ENCODE data around the genes C7orf25, HECW1 and COA1.

GRCh38 chr7:40469922-40470546, 335.2 kb downstream of the SUGCT start:
- PRO-cap = no peak

GRCh38 chr7:41149385-41149937, 553.4 kb downstream of the INHBA start:
- PRO-cap = no peak

- PRO-cap = no peak
Measured at GRCh38 chr7:41414297-41414678, 288.6 kb downstream of the INHBA start.

DNA sequence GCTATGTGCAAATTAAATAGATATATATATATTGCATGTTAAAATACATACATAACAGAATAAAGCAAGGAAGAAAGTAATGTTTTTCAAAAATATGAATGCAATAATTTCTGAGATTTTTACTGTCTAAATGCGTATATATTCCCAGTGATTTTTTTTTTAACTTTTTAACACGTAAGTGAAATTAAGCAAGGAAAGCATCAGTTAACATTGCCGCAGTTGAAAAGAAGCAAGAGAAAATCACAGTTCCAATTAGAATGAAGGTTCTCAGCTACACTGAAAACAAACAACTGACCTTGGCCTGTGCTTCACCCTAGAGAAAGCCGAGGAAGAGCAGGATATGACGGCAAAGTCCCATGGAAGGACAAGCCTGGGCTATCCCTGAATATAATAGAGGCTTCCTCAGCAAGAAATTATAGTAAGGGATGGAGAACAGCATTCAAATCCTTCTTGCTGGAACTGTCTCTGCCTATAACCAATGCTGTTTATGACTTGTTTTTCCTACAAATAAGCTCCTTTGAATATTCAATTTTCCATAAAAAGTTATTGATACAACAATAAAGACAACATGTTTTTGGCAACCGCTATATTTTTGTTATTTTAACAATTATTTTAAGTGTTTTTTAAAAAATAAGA, 82.9 kb upstream of the INHBA start:
- PRO-cap = no peak

GRCh38 chr7:41881557-41882213, 178.8 kb upstream of the INHBA start:
- PRO-cap = no peak

- PRO-cap = no peak
Measured at GRCh38 chr7:41916316-41917183, 213.7 kb upstream of the INHBA start.

GRCh38 chr7:41942804-41943023, 239.8 kb upstream of the INHBA start:
- PRO-cap = unidirectional peak, plus-strand start at chr7:41942932

DNA sequence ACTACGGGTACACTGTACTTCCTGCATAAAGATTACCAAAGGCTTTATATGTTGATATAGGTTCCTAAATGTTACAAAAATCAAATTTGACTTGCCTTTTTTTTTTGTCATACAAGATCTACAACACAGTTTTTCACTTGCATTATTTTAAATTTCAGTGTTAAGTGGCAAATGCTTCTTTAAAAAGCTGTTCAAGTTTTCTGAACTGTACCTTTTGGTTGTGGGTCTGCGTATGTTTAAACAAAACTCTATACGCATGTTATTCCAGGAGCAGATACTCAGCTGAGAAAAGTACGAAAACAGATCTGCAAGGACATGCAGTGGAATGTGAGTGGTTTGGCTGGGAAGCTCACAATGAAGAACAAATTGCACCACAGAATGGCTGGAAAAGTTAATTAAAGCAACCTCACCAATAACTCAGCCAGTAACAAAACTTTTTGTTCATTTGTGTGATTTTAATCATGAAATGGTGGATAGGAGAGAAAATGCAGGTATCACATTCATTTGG, 17.6 kb downstream of the GLI3 start:
- PRO-cap = no peak

DNA sequence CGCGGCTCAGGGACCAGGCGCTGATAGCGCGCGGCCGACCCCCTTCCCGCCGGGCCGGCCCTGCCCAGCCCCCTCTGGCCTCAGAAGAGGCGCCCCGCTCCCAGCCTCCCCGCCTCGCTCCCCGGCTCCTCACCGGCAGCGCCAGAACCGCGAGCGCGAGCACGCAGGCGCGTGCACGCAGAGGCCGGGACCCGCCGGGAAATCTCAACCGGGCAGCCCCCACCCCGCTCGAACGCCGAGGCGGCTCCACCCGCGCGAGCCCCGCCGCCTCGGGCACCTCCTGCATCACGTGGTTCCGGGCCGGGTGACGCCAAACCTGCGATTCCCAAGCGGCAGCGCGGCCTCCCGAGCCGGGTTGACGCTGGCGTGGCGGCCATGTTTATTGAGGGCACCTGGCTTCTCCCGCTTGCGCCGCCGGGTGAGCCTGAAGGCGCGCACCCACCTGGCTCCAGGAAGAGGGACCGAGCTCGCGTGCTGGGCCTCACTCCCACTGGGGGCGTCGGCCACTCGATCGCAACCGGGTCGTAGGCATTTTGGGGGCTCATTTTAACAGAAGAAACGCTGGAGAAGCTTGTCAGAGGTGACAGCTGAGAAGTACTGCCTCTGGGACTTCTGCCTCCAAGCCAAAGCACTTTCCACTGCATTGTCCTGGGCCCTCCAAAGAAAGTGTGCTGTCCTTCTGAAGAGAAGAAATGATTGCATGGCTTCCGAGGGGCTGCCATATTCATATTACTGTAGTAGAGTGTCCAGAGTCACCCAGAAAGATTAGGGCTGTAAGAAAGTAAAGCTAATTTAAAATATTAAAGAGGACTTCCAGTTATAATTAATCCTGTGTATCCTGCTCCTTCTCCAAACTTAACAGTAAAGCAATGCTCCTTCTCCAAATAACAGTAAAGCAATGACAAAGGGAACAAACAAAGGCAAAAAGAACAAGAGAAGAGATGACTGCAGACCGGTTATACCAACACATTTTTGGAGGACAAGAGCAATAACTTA, at the start of gene C7orf25:
TSS of gene C7orf25 (minus strand) at position 289 of the 996 bp plus-strand sequence.
- PRO-cap = bidirectional peak, plus-strand start at position 451 of the sequence, minus-strand start at position 134 of the sequence

DNA sequence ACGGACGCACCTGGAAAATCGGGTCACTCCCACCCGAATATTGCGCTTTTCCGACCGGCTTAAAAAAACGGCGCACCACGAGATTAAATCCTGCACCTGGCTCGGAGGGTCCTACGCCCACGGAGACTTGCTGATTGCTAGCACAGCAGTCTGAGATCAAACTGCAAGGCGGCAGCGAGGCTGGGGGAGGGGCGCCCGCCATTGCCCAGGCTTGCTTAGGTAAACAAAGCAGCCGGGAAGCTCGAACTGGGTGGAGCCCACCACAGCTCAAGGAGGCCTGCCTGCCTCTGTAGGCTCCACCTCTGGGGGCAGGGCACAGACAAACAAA, 53.1 kb upstream of the HECW1 start:
- PRO-cap = no peak

DNA sequence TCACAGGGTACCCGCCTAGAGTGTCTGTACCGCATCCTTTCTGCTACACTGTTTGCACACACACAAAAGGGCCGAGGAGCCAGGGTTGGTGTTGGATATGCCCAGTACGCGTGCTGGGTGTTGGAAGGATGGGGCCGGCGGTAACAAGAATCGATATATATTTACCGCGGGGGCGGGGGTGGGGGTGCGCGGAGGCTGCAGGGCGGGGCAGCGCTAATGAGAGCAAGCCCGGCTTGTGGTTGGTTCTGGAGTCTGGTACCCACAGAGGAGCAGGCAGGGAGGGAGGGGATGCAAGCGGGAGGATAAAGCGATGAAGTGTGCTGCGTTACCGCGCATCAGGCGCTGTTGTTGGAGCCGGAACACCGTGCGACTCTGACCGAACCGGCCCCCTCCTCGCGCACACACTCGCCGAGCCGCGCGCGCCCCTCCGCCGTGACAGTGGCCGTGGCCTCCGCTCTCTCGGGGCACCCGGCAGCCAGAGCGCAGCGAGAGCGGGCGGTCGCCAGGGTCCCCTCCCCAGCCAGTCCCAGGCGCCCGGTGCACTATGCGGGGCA, at the start of gene HECW1:
TSS of gene HECW1 (plus strand) at position 333 of the 554 bp plus-strand sequence.
- PRO-cap = no peak

- PRO-cap = no peak
Measured at GRCh38 chr7:43585491-43586034, 2.7 kb downstream of the STK17A start.

DNA sequence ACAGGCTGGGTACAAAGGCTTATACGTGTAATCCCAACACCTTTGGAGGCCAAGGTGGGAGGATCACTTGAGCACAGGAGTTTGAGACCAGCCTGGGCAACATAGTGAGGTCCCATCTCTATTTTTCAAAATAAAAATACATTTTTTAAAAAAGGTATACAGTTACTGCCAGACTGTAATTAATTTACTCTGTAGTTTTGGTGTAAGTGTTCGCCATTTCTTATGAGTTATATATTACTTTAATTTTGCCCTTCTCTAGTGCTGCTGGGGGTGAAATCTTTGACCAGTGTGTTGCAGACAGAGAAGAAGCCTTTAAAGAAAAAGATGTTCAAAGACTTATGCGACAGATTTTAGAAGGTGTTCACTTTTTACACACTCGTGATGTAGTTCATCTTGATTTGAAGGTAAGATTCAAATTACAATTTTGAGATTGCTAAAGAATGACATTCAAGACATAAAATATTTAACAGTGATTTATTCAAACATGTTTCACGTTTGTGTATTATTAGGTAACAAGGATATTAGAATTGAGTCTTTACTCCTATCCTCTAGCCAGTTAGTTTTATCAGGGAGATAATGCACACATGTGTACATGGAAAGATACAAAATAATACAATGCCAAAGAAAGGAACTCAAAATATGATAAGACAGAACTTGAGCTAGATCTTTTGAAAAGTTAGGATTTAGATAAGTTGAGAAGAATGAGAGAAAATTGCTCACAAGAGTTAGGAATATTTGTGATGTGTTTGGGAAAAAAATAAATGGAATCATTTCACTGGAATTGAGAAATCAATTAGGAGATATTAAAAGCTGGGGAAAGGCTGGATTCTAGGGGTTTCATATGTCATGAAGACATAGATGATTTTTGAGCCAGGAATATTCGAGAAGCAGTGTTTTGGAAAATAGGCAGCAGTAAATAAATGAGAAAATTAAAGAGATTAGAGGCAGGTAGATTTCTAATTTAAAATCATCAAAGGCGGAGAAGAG, 25.4 kb downstream of the STK17A start:
- PRO-cap = no peak

GRCh38 chr7:43609063-43609988, 26.4 kb downstream of the STK17A start:
- PRO-cap = no peak

DNA sequence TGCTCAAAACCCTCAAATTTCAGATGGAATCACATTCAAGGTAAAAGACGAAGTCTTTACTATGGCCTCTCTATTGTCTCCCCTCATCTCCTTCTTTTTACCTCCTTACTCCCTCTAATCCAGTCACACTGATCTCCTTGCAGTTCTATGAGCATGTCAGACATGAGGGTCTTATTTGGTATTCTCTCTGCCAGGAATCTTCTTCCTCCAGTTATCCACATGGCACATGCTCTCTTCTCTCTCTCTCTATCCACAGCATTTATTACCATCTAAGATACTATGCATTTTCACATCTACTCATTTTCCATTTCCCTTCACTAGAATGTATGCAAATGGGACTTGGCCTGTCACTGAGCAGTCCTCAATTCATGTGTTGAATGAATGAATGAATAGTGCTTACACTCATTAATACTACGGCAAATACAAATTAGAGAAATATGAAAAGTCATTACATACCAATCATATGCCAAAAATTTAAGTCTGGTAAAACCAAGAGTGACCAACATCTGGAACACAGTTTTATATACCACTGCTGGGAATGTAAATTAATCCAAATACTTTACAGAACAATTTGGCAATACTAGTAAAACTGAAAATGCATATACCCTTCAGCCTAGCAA, 34.0 kb downstream of the COA1 start:
- PRO-cap = no peak

DNA sequence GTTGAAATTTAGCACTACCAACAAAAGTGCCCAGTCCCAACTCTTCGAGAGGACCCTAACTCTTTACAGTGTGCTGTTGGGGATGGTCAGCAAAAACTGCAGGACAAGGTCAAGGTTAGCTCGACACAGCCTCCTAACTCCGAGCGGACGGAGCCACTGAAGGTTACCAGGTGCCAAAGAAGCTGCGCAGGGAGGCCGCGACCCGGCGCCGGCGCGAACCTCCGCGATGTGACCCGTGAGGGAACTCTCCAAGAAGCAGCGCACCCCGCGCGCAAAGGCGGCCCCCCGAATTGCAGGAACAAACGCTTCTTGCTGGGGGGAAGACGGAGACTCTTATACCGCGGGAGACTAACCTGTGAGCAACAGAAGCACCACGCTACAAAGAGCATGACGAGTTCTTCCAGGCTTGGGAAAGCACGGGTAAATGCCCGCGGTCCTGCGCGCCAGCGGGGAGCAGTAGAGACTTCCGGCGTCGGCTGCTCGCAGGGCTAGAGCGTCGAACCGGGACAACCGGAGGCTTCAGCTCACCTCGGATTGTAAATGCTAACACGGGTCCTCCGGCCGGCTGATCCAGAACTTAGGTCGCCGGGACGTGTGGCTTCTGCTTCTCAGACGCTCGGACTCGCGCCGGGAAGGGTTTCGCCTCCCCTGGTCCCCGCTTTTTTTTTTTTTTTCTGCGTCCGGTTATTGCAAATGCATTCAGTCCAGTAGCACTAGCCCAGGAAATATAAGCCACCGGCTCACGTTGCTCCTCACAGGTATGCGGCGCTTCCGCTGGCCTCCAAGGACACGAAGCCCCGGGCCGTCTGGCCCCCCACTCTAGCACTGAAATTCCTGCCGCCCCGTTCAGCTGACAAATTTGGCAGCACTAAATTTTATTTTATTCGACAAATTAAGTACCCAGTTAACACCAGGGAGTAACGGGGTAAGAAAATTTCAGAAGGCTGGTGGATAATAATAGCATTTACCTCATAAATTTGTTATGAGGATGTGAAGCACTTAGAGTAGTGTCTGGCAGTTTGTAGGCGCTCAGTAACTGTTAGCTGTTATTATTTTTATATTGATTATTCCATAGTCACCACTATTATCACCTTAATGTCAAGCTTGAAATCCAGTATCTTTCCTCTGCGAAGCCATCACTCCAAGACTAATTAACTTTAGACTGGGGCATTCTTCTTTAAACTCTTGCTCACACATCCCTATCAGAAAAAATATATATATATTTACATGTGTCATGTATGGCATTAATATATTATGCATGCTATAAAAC, at the start of gene COA1:
TSS of gene COA1 (minus strand) at position 448 of the 1,270 bp plus-strand sequence.
- PRO-cap = bidirectional peak, plus-strand start at position 537 of the sequence, minus-strand start at position 416 of the sequence; bidirectional peak, plus-strand start at position 763 of the sequence, minus-strand start at position 762 of the sequence

- PRO-cap = no peak
Measured at GRCh38 chr7:43790999-43791579, 32.6 kb downstream of the BLVRA start.

- PRO-cap = no peak
Measured at GRCh38 chr7:43867971-43868612, 1.2 kb downstream of the MRPS24 start.

DNA sequence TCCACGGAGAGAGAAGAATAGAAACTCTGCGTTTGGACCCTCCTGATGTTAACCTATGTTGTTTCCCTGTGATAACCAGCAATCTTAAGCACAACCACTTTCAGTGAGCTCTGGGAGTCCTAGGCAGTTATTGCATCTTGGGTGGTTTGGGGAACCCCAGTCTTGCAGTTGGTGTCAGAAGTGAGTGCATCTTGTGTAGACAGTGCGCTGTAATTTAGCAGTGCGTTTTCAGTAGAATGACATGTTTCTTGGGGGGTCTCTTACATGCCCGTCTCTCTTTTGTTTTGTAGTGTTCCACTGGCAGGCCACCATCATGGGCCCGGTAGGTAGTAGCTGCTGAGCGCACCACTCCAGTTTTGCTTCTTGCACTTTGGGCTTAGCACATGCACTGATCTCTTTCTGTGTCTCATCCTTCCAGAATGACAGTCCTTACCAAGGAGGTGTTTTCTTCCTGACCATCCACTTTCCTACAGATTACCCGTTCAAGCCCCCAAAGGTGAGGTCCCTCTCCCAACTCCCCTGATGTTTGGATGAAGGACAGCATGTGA, 16.4 kb downstream of the UBE2D4 start:
- PRO-cap = no peak

- PRO-cap = no peak
Measured at GRCh38 chr7:44046287-44047142, 2.0 kb downstream of the DBNL start.

All from A673 (cell line).